Retinal pigment epithelial cell (primary cell): ENCODE measurements around a stretch of chr5.

GRCh38 chr5:95878035-95878704, 55.6 kb upstream of the GLRX start:
- RRBS: no CpG with 5 or more reads among the region's 20 CpGs

DNA sequence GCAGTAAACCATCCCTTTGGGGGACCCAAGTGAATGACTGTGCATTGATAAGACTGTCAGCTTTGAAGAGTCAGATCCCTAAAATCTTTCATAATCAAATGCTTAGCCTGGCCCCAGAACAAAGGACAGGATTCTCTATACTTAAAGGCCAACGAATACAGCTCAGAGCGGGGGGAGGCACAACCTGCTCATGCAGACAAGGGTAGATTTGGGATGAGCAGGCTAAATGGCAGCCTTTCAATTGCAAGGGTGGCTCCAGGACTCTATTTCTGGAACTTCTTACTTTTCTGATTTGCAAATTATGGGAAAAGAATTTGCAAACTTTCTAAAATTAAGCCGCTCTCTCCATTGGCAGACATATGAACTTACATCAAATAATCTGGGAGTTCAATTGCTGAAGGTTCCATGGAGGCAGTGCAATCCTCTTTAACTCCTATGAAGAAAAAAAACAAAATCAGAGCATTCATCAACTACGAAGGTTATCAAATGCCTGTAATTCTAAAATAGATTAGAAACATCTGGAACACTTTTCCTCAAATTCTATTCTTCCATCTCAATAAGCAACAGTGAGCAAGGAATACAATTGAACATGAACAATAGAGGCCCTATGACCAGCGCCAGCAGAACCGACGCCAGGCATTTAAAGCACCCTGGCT, 66.3 kb downstream of the ELL2 start:
- RRBS: no CpG with 5 or more reads among the region's 7 CpGs

- RRBS: no CpG with 5 or more reads among the region's 12 CpGs
These were observed 63.3 kb downstream of the ELL2 start for GRCh38 chr5:95898053-95899077.

GRCh38 chr5:95961942-95962607, 424 bp upstream of the ELL2 start:
- RRBS: no CpG with 5 or more reads among the region's 34 CpGs

DNA sequence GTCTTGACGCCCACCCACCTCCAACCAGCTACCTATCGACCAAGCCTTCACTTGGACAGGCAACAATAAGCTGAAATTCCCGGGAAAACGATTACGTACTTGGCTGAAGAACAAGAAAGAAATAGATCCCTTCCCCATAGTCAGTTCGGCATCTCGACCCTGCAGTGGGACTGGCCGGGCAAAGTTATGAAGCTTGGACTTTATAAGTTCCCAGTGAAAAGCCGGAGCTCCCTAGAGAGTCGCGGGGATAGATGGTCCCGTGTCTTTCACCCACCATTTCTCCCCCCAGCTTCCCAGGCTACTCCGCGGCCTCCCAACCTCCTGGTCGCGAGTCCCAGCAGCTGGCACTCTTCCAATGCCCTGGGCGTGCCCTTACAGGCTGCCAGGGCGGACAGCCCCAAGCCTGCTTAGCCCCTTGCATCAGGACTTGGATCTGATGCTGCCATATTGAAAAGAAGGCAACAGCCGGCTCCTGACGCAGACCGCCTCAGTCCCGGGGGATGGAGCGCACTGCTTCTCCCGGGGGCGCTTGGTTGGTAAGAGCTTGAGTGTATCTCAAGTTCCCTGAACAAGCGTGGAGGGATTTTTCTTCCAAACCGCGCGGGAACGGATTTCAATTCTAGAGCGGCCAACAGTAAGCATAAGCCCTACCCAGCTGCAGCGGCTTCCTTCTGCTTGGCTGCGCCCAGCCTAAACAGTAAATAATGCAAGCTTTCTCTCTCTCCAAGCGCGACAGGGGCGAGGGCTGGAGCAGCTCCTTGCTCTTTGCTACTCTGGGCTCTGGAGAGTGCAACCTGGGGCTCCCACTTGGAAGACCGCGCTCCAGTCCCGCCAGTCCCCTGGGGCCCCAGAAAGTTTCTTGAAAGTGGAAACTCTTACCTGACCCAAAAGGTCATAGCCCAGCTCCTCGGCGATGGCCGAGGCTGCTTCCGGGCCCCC, 795 bp downstream of the PCSK1 start:
- RRBS: 2% methylated on average over 6 of the region's 43 CpGs

- RRBS: no CpG with 5 or more reads among the region's 6 CpGs
These were observed 53.9 kb downstream of the CAST start for GRCh38 chr5:96715953-96716631.

DNA sequence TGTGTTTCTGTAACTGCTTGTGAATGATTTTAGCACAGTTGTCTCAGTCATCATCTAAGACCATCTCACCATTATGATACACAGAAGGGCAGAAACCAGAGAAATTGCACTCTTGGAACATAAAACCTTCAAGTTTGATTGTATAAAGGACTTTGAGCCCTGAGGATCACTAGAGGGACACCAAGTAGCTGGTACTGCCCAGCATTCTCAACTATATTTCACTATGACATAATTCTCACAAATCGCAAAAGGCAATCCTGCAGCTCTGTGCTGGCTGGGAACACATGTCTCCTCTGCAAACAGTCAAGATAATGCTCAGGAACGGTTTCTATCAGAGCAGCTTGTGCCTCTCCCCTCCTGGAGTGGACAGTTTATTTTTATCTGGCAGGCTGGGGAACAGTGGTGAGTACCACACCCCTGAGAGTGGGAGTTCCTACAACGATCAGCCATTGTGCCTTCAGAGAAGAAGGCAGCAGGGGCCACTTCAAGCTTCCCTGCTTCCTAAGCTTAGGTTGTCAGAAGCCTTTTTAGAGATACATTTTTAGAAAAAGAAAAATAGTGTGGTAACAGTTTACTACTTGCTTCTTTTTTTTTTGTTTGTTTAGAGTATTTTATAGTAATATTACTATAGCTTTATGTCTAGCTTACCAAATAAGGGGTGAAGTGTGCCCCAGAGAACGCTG, 65.8 kb downstream of the ERAP1 start:
- RRBS: no CpG with 5 or more reads among the region's 4 CpGs

DNA sequence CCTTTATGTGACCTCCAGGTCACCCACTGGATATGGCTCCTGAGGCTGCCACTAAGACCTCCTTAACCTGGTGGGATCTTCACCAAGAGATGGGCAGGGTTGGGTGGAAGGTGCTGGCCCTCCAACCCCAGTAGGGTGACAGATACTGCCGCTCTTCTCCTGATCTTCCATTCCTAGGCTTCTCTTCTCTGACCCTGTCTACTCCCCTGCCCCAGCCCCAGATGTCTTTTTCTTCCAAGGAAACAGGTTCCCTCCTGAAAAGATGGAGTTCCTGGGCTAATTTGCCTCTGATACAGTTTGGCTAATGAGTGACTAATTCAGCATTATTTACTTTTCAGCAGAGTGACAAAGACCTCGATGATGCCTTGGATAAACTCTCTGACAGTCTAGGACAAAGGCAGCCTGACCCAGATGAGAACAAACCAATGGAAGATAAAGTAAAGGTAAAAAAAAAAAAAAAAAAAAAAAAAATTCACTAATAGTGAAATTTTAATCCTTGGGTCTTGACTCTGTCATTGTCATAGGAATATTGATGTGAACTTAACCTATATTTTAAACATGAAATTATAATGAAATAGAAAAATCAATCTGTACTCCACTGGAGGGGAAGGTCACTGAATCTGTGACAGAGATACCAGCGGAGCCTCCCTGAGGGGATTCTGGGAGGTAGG, 42.7 kb downstream of the ERAP1 start:
- RRBS: no CpG with 5 or more reads among the region's 3 CpGs

- RRBS: no CpG with 5 or more reads among the region's 4 CpGs
These were observed 11.9 kb upstream of the LNPEP start for GRCh38 chr5:96923873-96924445.

DNA sequence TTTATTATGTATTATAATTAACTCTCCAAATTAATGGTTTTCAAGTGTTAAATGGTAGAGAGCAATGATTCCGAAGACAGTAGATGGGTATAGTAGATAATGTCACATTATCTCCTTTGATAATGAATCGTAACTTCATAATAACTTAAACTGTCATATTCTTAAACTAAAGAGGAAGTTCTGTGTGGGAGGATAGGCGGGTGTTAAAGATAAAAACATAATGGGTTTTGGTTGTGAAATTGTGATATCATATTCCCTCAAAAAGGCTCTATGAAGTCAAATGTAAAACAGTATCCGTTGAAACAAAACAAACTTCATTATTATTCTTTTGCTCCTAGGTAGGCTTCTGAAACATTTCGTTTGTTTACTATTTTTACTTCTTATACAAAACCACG, 3.1 kb upstream of the LNPEP start:
- RRBS: no CpG with 5 or more reads among the region's 6 CpGs

- RRBS: 2% methylated on average over 14 of the region's 72 CpGs
These were observed 1.0 kb upstream of the LNPEP start for GRCh38 chr5:96934648-96935447.

DNA sequence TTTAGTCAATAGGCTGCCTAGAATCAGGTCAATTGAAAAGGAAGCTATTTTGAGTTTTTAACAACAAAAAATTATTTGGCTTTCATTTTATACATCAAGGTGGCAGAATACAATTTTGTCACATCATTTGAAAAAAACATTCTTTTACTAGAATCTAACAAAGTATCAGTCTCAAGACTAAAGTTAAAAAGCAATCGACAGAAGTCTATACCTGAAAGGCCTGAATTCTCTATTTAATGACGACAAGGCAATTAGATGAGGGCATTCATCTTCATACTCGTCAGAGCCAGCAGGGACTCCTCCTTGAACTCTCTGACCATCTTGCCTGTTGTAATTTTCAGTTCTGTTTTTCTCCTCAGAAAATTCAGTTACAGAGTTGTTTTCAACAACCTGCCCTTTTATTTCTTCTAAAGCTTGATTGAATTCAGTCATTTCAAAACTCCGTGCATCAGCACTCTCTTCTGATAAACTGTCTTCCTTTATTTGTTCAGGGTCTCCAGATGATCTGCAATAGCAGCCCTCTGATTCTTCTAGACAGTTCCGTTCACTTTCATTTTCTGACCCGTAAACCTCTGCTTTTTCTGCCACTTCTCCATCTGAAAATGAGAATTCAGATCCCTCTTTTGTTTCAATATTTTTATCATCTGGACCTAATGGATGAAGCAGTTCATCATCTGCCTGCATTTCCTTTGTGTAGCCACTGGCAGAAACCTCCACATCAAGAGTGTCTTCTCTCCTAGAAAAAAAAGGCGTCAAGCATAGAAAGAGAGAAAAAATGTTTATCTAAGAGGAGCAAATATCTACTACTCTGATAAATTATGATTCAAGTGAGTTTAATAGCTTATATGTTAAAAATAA, 15.6 kb downstream of the RIOK2 start:
- RRBS: no CpG with 5 or more reads among the region's 7 CpGs

GRCh38 chr5:98513443-98513725, 260.1 kb upstream of the RGMB start:
- RRBS: no CpG with 5 or more reads among the region's 4 CpGs

DNA sequence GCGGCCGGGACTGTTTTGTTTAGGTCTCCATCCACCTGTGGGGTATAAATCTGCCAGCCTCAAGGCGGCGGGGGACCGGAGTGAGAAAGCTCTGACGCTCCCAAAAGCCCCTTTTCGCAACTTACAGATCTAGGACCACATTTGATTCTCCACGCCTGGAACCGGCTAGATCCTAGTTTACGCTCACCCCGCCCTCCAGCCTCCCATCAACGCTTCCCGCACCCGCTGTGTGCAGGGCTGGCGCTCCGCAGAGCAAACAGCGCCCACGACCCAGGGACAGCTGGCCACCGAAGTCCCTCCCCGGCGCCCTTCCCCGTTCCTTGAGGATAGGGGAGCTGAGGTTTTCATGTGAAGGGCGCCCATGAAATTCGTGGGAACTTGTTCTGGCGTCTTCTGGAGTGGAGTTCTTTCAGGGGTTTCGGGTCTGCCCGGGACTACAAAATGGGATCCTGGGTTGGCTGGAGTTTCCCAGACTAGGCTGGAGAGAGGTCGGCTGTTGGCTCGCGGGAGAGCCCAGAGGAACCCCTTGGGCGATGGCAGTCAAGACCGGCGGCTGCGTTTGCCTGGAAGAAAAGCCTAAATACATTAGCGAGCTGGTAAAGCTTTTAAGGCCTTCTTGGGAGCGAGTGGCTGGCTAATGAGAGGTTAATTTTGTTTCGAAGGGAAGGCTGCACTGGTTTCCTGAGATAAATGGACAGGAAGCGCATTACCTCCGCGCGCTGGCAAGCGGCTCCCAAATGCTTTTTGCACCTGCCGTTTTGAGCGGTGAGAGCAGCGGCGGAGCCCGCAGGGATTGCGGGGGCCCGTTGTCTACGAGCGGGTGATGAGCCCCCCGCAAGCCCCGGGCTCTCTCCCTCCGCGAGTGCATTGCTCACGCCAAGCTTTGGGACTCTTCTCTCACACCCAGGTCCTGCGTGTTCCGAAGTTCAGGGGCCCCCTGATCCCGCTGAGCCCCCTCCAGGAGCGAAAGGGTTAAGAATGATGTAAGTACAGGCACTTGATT, 3.5 kb upstream of the RGMB start:
- RRBS: 1% methylated on average over 7 of the region's 60 CpGs

- RRBS: no CpG with 5 or more reads among the region's 16 CpGs
These were observed 21.6 kb downstream of the RGMB start for GRCh38 chr5:98794609-98795828.

- RRBS: no CpG with 5 or more reads among the region's 9 CpGs
These were observed 52.5 kb downstream of the CHD1 start for GRCh38 chr5:98876246-98876711.

DNA sequence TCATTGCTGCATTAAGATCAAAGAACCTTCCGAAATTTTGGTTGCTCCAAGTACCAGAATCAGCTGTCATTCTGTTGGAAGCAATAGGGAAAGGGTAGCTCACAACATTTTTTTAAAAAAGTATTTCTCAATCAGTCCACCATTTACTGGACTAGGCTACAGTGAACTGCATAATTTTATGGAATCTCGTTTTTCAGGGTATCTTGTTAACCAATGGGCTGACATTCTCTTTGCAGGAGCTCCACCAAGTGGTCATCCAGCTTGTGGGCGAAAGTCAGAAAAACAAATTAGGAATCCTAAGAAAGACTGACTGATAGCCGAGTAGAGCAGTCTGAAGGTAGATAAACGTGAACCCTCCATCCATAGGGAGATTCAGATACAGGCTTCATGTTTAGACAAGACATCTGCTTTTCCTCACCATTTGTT, 103.6 kb upstream of the CHD1 start:
- RRBS: no CpG with 5 or more reads among the region's 5 CpGs

DNA sequence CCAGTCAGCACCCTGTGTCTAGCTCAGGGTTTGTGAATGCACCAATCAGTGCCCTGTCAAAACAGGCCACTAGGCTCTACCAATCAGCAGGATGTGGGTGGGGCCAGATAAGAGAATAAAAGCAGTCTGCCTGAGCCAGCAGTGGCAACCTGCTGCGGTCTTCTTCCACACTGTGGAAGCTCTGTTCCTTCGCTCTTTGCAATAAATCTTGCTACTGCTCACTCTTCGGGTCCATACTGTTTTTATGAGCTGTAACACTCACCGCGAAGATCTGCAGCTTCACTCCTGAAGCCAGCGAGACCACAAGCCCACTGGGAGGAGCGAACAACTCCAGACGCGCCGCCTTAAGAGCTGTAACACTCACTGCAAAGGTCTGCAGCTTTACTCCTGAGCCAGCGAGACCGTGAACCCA, 122.2 kb downstream of the FAM174A start:
- RRBS: no CpG with 5 or more reads among the region's 12 CpGs

DNA sequence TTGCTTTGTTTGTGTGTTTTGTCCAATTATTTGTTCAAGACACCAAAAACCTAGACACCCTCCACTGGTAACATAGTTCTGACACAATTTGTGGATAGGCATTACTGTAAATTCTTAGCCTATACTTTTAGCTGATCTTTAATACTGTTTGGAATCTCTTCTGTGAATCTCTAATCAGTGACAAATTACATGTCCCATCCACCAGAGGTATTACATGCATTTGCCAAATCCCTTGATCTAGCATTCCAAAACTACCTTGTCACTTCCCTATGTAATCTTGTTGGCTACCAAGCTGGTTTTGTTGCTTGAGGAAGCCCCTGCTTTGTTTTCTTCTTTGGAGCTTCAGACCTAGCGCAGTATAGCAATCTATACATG, 61.5 kb downstream of the ST8SIA4 start:
- RRBS: no CpG with 5 or more reads among the region's 1 CpG